Gallbladder (tissue), 1 donor: ENCODE data around the genes PEX13, PUS10 and TMEM17.

DNA sequence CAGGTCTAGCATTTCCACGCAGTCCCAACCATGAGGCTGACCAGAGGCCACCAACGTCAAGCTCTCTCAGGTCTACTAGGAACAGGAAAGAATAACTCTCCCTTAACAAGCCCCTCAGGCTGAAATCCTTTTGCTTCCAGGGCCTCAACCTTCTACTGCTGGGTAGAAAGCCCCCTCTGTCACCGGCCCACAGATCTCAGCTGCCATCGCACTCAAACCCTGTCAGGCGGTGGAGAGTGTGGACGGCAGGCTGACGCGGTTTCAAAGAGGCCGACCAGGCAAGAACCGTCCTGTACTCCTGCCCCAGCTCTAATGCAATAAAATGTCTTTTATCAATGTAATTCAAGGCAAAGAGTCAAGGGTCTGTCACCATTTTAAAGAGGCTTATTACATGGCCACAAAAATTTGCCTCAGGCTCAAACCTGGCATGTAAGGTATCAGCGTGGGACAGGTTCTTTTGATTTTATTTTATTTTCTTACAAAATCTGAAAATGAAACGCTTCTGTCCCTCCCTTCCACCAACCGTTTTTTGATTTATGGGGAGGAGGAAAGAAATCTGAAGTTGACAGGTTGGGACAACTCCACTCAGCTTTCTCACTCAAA lies 74.0 kb downstream of the BCL11A start:
- PRO-cap, result no peak

GRCh38 chr2:60531762-60532359 lies 21.6 kb downstream of the BCL11A start:
- PRO-cap, result no peak

DNA sequence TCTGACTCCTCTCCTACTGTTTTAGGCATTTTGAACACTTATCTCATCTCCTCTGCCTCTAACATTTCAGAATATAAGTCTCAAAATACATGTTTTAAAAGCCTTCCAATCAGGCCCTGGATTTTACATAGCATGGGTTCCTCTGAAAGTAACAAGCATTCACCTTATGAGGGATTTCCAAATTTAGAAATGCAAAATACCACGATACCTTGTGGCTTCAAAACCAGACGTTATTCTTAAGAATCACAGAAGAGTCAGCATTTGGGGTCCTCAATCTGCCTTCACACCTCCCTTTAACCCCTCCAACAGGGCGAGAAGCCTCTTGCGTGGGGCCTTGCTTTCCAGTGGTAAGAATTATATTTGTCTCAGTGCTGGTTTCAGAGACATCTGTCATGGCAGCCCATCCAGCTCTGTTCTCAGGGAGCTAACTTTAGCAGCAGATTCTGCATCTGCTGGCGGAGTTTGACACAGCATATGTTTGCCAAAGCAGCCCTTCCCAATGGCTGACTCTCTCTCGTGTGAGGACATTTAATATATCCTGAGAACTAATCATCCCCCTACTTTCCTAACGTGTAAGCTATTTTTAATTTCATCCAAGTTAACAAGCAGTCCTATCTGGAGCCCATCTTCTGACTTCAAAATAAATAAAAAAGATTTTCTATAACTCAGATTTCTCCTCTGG lies 91.4 kb upstream of the BCL11A start:
- PRO-cap, result no peak

- PRO-cap, result no peak
Measured at GRCh38 chr2:60898939-60899524, 17.7 kb downstream of the REL start.

GRCh38 chr2:60965328-60965818 lies 52.1 kb upstream of the PEX13 start:
- PRO-cap, result no peak

DNA sequence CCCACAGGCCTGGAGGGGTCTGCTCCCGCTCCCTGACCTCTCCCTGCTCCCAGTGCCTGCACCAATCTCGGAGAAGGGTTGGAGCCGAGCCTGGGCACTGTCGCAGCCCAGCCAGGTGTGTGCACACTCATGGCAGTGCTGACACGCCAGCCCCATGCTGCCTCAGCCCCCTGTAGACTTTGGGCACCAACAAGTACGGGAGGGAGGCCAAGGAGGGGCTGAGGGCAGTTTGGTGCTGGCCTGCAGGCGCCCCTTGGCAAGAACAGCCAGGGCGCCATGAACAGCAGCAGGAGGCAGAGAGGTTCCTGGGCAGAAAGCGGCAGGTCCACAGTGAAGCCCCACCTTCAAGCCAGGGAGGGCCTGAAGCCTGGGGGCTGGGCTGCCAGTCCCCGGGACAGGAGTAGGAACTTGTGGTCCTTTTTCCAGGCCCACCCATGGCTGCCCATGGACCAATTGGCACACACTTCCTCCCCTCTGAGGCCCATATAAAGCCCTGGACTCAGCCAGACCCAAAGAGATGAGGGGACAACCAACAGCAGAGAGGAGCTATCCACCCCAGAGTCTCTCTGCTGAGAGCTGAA lies 44.1 kb upstream of the PEX13 start:
- PRO-cap, result no peak

DNA sequence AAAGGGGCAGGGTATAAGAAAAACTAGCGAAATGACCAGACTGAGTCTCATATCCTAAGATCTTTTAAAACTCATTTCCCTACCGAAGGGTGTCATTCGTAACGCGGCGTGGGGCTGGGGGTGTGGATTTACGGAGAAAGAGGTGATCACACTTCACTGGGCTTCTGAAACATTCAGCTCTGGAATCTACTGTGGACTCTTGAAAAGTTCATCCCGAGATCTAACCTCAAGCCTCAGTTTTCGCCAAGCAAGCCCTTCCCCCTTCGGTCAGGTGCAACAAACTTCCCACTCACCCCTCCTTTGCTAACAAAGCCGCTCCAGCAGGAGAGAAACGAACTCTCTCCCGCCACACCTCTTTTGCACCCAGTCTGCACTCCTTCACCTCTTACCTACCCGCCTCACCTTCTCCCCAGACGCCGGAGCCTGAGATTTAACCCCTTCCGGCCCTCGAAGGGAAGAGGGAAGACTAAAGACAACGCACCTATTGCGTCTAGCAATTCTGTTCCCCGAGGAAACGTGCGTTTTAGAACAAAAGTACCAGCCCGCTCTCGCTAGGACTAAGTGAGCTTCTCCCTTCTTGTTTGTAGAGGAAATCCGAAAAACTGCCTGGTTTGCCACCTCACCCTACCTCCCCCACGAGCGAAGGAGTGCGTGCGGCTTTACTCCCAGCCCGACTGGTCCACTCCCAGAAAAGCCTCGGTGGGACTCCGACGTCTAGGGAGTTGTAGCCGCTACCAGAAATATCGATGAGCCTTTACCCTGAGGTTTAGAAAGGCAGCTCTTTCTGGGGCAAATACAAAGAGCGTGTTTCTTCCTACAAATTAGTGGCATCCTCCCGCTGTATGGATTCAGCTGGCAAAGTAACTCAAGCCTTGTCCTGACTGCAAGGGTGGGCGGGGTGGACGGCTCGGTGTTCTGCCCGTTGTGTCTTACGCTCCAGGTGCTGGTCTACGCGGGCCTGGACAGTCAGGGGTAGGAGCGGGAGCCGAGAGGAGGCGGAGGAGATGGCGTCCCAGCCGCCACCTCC lies at the start of gene PEX13:
PEX13 (plus strand) TSS at position 965 of the 1,027 bp plus-strand sequence.
- PRO-cap, result bidirectional peak, plus-strand start at position 458 of the sequence, minus-strand start at position 222 of the sequence; bidirectional peak, plus-strand start at position 965 of the sequence, minus-strand start at position 676 of the sequence

DNA sequence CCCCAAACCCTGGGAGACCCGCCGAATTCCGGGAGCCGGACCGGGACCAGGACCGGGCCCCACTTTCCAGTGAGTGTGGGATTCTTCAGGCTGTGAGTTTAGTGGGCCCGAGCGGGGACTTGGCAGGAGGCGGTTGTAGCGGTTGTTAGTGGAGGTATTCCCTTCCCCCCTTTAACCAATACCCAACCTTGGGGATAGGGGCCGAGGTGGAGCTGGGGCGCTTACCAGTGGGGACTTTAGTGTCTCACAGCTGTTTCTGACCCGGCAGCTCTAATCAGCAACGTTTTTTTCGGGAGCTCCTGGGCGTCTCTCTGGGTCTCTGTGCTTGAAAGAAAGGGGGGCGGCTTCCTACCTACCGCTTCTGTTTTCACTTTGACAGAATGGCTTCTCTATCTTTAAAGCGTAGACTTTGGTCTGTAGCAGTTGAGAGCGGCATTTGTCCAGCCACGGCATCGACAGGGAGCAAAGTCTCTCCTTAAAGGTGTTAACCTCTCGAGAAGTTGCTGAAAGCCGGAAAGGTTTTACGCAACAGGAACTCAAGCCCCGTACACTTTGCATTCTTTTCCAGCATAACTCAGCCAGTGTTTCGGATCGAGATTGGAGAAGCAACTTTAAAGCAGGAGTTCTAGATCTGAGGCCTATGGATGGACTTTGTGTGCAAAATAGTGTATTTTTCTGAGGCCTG lies at the start of gene PUS10:
PUS10 (minus strand) TSS at position 473 of the 685 bp plus-strand sequence.
- PRO-cap, result bidirectional peak, plus-strand start at position 581 of the sequence, minus-strand start at position 472 of the sequence

DNA sequence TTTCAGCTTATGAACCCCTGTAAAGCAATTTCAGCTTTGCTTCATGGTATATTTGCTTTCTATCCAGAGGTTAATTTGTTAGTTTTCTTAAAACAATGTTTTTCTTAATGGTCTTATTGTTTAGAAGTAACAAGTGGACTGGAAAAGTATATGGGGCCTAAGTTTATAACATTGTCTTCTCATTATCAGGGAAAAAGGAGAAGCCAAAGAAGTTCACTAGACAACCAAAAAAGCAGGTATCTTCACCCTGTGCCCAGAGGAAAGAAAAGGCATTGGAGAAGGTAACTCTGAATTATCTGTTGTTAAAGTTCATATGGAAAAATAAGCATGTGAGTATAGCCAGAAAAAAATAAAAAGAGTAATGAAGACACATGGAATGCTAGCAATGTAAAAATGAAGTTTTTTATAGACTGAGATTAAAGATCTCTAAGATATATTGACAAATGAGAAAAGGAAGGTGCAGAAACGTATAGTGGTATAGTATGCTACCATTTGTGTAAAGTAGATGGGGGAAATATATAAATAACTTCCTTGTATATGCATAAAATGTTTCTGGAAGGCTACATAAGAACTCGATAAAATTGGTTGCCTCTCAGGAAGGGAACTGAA lies 46.1 kb upstream of the C2orf74 start:
- PRO-cap, result no peak

- PRO-cap, result no peak
Measured at GRCh38 chr2:61186993-61187633, 25.1 kb downstream of the C2orf74 start.

GRCh38 chr2:61535658-61536415 lies 2.3 kb downstream of the XPO1 start:
- PRO-cap, result no peak

GRCh38 chr2:61538934-61539161 lies 692 bp upstream of the XPO1 start:
- PRO-cap, result no peak

- PRO-cap, result unidirectional peak, plus-strand start at chr2:61670758
Measured at GRCh38 chr2:61670531-61670848, 132.3 kb upstream of the XPO1 start.

- PRO-cap, result bidirectional peak, plus-strand start at chr2:61854745, minus-strand start at chr2:61854495
Measured at GRCh38 chr2:61854336-61855303, 760 bp upstream of the FAM161A start.

GRCh38 chr2:61970878-61971110 lies 65.3 kb downstream of the COMMD1 start:
- PRO-cap, result no peak

DNA sequence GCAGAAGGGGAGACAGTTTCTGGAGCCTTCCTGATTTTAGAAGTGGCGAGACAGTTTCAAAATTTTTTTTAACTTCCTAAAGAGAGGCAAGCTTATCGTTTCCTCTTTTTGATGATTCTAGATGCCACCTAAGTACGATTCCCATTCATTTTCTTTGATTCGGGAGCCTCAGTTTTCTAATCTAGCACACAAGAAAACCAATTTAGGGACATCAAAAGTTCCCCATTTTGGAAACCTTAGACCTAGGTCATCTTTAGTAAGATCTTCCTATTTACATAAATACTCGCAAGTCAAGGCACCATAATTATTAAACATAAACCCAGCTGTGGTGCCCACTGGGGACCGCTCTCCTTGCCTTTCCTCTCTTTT lies 96.8 kb upstream of the B3GNT2 start:
- PRO-cap, result no peak

DNA sequence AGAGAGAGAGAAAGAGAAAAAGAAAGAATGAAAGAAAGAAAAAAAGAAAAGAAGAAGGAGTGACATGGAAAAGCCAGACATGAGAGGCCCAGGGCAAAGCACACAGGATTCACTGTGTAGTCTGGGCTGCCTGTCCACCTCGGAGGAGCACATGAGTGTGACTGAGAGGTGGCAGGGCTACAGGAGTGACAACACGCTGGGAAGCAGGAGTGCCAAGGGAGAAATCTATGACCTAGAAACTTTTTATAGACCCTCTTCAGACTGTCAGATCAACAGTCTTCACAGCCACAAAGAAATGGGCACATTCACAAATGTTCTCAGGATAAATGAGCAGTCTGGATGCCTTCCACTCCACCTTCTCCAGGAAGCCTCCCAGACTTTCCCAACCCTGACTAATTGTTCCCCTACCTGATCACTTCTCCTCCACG lies 6.1 kb upstream of the B3GNT2 start:
- PRO-cap, result no peak

- PRO-cap, result no peak
Measured at GRCh38 chr2:62195583-62195858, 394 bp upstream of the B3GNT2 start.

- PRO-cap, result bidirectional peak, plus-strand start at chr2:62506050, minus-strand start at chr2:62505902
Measured at GRCh38 chr2:62505347-62506448, at the start of gene TMEM17. Gene TMEM17, minus strand, starts transcription at chr2:62506195.

DNA sequence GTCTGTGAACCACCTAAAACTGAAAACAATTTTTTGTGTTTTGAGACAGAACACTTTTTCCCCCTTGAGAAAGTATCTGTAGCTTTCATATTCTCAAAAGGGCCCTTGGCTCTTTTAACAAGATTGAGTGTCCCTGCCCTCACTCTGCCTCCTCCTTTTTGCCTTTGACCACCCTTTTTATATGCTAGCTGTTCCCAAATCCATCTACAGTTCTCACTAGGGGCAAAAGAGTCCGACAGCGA lies 864 bp upstream of the EHBP1 start:
- PRO-cap, result no peak